Gallbladder (tissue), 1 donor: ENCODE results near the genes MTSS2, CMTR2, CALB2 and MARVELD3.

GRCh38 chr16:69890037-69890418, 61.1 kb upstream of the CLEC18A start:
- PRO-cap = no peak

DNA sequence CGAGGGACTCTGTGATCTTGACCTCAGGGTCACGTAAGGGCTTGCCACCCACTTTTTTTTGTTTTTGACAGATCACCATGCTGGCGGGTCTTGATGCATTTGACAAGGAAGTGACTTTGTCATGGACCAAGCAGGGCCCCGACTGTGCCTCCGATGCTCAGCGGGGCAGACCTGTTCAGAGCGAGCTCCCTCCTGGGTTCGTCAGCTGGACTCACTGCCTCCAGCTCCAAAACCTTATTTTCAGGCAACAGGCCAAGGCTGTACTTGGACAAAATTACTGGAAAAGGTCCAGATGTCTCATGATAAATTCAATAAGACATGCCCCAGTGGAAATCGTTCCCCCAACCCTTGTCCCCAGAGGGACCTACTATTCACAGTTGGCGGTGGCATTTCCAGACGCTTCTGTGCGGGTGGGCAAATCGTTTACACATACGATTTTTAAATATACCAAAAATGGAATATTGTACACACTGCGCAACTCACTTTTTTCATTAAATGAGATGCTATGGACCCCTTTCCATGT, 8.9 kb upstream of the CLEC18A start:
- PRO-cap = no peak

- PRO-cap = no peak
Measured at GRCh38 chr16:69990269-69990637, 39.1 kb downstream of the CLEC18A start.

DNA sequence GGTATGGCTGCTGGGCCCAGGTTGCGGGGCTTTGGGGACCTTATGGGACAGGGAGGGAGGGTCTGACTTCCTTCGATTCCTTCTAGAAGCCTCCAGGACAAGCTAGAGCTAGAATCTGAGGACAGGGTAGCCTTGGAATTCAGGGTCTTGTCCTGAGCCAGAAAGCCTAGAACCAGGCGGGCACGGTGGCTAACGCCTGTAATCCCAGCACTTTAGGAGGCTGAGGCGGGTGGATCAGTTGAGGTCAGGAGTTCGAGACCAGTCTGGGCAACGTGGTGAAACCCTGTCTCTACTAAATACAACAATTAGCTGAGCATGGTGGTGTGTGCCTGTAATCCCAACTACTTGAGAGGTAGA, 13.5 kb downstream of the FCSK start:
- PRO-cap = no peak

GRCh38 chr16:70568855-70569772, 45.5 kb downstream of the SF3B3 start:
- PRO-cap = no peak

GRCh38 chr16:70576884-70577717, 53.5 kb downstream of the SF3B3 start:
- PRO-cap = no peak

DNA sequence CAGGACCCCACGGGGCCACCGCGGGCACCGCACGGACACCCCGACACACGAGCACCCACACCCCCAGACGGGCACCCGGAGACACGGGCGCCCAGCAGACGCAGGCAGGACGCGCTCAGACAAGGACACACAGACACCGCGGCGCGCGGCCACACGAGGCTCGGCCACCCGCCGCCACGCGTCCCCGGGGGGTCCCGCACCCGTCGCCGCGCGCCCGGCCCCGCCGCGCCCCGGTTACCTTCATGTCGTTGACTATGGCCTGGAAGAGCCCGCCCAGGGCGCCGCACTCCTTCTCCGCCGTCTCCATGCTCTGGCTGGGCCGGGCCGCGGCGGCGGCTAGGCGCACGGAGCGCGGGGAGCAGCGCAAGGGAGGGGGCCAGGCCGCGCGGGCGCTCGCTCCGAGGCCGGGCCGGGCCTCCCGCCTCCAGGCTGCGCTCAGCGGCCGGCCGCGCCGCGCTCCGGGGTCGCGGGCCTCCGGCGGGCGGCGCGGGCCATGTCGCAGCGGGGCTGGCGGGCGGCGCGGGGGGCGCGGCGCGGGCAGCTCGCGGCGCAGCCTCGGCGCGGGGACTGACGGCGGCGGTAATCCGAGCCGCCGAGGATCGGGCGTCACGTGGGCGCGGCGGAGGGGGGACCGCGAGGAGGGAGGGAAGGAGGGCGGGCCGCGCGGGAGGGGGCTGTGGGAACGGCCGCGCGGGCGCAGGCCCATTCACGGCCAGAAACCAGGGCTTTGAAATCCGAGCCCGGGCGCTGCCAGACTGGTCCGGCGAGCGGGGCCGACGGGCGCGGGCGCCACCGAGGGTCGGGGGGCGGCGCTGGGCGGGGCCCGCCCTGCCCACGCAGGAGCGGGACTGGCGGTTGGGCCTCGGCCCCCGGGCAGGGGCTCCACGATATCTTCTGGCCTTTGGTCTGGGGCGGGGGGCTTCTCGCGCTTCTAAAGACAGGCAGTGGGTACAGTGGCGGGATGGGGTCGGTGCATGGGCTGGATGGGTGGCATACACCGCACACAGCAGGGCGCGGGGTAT, at the start of gene MTSS2:
MTSS2 (minus strand) TSS at position 569 of the 1,022 bp plus-strand sequence.
- PRO-cap = bidirectional peak, plus-strand start at position 94 of the sequence, minus-strand start at position 127 of the sequence; bidirectional peak, plus-strand start at position 284 of the sequence, minus-strand start at position 312 of the sequence; bidirectional peak, plus-strand start at position 753 of the sequence, minus-strand start at position 569 of the sequence

- PRO-cap = no peak
Measured at GRCh38 chr16:70689408-70690022, 3.7 kb upstream of the MTSS2 start.

DNA sequence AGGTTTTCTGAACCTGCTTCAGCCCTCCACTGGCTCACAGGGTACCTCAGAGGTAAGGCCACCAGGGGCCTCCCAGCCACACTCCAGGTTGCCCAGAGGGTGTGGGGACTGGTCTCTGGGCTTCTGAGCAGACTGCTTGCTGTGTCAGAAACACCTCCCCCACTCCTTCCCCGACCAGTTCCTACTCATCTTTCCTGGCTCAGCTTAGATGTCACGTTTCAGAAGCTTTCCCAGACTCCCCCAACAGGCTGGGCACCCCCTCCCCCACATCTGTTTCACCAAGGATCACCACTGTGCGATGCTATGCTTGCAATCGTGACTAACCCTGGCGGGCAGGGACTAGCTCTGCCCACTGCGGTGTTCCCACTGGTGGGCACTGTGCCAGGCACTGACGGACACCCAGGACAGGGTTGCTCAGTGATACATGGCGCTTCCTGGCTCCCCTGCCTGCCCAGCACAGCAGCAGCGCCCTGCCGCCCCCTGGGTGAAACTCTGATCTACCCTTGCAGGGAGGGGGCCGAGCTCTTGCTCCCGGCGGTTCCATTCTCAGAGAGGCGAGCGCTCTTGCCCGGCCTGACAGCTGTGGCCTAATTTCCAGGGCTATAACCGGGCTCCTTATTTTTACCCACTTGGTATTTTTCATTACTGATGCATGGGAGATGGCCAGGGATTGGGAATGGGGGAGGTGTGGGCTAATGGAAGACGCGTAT, 29.4 kb upstream of the MTSS2 start:
- PRO-cap = no peak

GRCh38 chr16:70785578-70786017, 15.4 kb downstream of the VAC14 start:
- PRO-cap = no peak

DNA sequence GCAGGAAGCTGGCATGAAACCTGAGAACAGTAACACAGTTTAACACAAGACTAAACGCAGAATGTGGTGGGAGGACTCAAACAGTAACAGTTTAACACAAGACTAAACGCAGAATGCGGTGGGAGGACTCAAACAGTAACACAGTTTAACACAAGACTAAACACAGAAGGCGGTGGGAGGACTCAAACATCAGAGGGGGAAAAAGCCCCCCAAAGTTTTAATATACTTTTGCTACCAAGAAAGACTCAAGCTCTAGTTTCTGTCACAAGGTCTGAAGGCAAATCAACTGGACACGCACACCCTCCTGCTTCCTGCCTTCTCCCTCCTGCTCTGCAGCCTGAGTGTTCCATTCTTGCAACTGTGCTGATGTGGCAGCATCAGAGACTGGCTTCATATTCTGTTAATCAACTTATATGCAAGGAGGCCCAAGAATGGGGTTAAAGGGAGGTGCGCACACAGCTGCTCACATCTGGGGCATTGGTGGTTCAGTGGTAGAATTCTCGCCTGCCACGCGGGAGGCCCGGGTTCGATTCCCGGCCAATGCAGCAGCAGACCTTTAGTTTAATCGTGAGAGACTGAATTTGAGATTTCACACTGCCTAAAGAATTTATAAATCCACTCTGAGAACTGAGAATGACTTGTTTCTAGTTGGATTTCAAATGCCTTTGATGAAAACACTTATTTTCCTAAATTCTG, 11.8 kb downstream of the VAC14 start:
- PRO-cap = unidirectional peak, plus-strand start at position 468 of the sequence

GRCh38 chr16:71289055-71290074, at the start of gene CMTR2:
TSS of gene CMTR2 (minus strand) at chr16:71289402.
- PRO-cap = bidirectional peak, plus-strand start at chr16:71289502, minus-strand start at chr16:71289374; bidirectional peak, plus-strand start at chr16:71289742, minus-strand start at chr16:71289751

DNA sequence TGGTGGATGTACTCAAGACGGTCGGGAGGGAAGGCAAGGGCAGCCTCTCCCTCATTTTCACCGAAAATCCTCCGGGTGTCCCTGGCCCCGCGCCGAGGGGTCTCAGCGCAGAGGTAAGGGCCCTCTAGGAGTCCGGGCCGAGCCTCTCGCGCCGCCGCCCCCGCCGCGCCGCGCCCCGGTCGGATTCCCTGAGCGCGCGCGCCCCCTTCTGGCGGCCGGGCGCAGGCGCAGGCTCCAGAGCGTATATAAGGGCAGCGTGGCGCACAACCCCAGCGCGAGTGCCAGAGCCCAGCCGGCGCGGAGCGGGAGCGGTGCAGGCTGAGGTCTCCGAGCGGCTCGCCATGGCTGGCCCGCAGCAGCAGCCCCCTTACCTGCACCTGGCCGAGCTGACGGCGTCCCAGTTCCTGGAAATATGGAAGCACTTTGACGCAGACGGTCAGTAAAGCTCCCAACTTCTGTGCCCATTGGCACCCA, at the start of gene CALB2:
CALB2 (plus strand) TSS at position 272 of the 474 bp plus-strand sequence.
- PRO-cap = unidirectional peak, plus-strand start at position 272 of the sequence

DNA sequence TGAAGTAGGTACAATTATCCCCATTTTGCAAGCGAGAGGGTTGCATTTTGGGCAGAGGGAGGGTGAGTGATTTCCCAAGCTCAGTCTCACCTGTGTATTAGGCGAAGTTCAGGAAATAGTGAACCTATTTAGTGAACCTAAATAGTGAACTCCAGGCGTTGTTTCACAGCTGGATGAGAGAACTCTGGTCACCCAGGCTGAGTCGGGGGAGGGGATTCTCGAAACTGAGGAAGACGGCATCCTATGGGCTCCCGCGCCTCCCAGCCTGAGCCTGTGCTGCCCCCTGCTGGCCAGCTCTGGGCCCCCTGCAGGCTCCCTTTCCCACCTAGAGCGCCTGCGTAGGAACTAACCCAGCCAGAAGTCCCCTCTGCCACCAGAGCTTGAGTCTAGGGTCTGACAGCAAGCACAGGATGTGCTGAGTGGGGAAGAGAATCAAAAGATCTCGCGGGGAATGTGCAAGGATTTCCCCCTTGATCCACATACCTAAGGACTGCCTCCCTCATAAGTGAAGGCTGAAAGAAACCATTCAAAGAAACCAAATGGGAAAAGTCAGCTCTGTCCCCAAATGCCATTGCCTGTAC, 15.0 kb upstream of the MARVELD3 start:
- PRO-cap = no peak

GRCh38 chr16:71625928-71626759, at the start of gene MARVELD3:
TSS of gene MARVELD3 (plus strand) at chr16:71626184.
- PRO-cap = bidirectional peak, plus-strand start at chr16:71626184, minus-strand start at chr16:71626094

GRCh38 chr16:71647358-71647980, 21.5 kb downstream of the MARVELD3 start:
- PRO-cap = no peak

GRCh38 chr16:71816532-71817087, 8.0 kb upstream of the AP1G1 start:
- PRO-cap = bidirectional peak, plus-strand start at chr16:71816921, minus-strand start at chr16:71816767

GRCh38 chr16:71855787-71856629, 10.2 kb downstream of the ATXN1L start:
- PRO-cap = no peak

DNA sequence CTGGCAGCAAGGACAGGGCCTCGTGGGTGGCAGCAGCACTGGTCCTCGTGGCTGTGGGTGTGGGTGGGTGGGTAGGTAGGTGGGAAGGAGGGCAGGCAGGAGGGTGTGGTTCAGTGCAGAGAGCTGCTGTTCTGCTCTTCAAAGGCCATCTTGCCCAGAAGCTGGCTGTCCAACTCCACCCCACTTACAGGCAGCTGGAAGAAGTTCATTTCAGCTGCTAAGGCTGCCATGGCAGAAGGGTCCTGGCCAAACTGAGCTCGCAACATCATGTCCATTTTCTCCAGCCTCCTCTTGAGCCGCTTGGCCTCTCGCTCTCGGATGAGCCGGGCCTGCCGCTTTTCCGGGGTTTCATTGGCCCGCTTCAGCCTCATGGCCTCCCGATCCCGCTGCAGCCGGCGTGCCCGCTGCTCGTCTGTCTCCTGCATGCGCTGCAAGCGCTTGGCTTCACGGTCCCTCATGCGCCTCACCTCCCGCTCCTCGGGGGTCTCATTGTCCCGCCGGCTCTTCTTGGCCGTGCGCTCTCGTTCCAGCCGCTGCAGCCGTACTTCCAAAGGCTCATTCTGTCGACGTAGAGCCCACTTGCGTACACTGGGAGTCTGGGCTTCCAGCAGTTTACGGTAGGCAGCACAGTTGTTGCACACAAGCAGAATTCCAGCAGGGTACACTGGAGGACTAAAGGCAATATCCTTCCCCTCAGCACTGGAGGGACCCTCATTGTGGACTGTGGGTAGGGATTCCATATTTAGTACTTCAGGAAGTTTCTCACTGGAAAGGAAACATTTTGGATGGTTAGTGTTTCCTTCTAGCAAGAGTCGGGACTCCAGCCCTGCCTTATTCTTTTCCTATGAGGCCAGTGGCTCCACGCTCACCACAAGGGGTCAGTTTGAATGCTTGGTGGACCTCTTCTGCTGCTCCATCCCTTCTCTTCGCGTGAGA, 14.4 kb downstream of the ATXN1L start:
- PRO-cap = no peak

DNA sequence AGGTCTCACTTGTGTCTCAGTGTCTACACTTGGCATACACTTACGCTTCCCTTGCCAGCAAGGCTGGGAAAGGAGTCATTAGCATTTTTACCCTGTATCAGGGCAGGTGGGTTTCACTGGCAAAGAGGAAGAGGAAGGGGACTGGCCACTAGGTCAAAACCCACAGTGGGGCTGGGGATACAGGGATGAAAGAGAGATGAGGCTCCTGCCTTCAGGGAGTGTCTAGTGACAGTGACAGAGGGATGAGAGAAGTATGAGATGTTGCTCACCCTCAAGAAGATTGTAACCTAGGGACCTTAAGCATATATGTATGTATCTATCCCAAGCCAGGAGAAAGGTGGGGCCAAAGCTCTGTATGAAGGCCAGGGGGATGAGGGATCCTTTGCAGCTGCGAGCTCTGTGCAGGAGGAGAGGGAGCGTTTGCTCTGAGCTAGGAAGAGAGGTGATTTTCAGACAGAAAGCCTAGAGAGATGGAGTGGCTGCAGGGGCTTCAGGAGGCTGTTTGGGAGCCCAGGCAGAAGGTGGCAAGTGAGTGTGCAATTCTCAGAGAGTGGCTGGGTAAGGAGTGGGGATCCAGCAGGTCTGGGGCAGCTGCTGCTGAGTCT, 7.7 kb downstream of the DHODH start:
- PRO-cap = no peak